Thoracic aorta endothelial cell (primary cell): Measurements from ENCODE around the genes SIPA1L1 and DPF3.

DNA sequence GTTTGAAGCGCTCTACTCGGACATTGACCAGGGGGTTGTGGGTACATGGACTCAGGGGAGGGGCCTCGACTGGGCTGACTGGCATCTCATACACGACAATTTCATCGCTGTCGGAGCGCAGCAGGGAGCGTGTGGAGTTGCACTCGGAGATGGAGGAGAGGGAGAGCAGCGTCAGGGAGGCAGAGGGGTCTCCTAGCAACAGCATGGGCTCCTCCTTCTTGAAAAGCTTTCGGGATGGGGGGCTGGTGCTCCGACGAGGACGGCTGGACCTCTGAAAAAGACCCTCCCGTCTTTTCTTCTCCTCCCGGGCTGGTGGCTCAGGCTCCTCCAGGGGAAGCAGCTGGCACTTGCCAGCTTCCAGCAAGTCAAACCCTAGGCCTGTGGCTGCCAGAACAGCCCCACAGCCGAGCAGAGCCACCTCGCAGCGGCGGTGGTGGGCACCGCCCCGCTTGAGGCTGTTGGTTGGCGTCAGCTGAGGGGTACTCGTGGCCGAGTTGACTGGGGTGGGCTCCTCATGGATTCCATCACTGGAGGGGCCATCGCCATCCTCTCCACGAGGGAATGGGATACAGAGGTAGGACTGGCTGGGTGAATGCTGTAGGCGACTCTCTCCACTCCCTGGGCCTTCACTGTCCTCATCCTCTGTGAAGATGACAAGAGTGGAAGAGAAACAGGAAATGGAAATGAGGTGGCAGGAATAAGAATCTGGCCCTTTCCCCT, 76.5 kb downstream of the MAP3K9 start:
- CAGE, long polyA plus RNA, result no peak

DNA sequence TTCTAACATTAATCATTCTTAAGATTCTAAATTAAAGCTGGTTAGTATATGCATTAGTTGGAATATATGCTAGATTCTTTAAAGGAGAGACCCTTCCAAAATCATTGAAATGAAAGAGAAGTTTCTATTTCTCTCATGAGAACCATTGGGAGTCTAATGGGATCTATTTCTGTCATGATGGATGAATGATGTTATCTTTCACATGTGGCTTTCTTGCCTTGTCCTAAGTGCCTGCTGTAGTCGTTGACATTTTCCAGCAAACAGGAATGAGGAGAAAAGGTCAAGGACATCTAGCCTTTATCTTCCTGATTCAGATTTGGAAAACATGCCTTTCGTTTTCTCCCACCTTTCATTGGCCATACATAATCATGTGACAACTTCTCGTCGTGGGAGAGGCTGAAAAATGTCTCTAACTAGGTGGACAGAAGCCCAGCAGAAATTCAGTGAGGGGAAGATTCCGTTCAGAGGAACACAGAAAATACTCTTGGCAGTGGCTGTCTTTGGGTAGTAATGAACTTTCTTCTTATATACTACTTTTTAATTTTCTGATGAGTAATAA, 94.5 kb downstream of the PCNX1 start:
- CAGE, long polyA plus RNA, result no peak

DNA sequence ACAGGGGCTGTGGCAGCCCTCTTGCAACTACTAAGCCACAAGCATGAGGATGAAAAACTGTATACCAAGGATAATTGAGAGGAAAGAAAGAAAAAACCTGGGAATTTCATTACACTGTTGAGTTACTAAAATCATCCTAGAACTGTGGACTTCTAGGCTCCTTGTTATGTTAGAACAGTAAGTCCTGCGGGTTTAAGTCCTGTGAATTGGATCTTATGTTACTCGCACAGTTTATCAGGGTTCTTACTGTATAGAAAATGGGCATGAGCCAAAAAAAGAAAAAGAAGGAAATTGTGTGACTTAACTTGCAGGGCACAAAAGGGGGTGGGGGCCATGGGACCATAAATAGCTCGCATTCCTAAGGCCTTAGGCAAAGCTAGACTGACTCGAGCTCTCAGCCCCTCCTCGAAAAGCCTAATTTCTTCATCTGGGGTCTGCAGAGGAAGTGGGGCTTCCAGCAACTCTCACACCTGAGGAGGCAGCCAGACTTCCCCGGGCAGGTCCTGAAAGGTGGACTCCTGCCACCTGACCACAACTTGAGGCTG, 132.7 kb upstream of the SIPA1L1 start:
- CAGE, long polyA plus RNA, result no peak

DNA sequence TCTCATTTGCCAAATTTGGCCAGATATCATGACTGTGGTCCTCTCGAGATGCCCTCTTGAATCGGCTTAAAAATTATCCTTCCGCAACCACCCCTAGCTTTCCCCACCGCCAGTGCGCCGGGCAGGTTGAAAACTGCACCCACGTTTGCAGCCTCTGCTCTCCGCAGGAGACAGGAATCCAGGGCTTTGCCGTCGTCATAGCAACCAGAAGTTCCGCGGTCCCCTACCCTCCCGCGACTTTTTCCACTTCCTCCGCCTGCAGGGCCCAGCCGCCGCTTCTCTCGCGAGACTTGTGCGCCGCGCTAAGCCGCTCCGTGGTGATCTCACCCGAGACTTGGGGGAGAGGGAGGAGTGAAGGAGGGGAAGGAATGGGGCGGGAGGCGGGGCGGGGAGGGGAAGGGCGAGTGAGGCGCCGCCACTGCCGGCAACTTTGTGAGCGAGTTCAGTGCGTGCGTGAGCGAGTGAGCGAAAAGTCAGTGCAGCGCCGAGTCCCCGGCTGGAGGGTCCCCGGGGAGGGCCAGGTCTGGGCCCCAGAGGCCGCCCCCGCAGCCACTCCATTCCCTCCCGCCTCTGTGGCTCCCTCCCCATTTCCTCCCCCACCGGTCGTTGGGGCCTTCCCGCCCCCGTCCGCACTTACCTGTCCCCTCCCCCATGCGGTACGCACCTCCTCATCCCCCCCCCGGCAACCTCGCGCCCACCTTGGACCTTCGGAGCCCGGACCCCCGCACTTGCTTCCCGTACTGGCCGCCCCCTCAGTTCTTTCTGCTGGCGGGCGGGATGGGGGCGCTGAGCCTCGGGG, at the start of gene SIPA1L1:
Gene SIPA1L1 (plus strand): TSS at position 445 of the 799 bp plus-strand sequence.
- CAGE, long polyA plus RNA, result no peak

- CAGE, long polyA plus RNA, result no peak
These were observed 30.2 kb downstream of the SIPA1L1 start for GRCh38 chr14:71350362-71350985.

- CAGE, long polyA plus RNA, result no peak
These were observed 277.6 kb downstream of the SIPA1L1 start for GRCh38 chr14:71597842-71598357.

DNA sequence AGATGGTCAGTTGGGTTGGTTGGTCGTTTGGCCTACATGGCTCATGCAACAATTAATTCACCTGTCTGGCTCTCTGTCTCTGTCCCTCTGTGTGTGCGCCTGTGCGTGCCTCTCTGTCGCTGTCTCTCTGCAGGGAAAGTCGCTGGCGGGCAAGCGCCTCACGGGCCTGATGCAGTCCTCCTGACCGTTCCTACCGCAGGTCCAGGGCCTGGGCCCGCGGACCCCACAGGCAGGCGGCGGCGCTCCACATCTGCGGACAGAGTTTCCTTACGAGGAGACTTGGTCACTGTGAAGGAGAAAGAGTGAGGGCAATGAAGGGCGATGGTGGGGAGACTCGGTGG, 331.6 kb downstream of the DPF3 start:
- CAGE, long polyA plus RNA, result no peak

- CAGE, long polyA plus RNA, result no peak
These were observed 328.7 kb downstream of the DPF3 start for GRCh38 chr14:72565154-72565691.

GRCh38 chr14:72679067-72679364, 214.9 kb downstream of the DPF3 start:
- CAGE, long polyA plus RNA, result no peak

DNA sequence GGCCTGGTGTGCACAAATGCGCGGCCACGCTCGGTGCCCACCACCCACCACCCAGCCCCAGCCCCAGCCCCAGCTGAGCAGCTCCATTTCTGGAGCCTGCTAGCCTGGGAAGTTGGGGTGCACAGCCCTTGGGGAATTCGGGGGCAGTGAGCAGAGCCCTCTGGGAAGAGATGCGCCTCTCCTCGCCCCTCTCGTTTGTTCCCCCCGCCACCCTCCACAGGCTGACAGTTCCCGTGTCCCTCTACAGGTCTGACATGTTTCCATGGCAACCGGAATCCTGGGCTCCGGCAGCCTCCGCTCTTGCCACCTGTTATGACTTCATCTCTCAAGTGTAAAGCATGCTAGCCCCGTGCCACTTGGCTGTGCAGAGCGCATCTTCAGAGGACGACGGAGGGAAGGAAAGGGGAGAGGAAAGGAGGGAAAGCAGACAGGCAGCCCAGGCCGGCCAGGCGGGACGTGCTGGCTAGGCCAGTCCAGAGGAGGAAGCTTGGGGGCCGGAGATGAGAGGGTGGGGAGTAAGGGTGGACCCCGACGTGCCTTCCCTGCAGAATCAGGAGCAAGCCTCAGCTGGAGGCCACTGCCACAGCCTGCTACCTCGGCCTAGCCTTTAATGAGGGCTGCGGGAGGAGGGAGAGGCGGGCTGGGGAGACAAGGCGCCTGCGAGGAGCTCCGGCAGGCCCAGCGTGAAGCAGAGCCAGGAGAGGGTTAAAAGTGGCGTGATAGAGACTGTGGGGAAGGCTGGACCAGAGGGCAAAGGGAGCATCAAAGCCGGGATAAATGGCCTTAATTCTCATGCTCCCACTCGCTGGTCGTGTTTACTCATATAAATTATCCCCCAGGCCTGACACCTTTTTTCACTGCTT, 214.3 kb downstream of the DPF3 start:
- CAGE, long polyA plus RNA, result no peak

GRCh38 chr14:72715142-72715657, 178.7 kb downstream of the DPF3 start:
- CAGE, long polyA plus RNA, result no peak

GRCh38 chr14:72753232-72753534, 140.7 kb downstream of the DPF3 start:
- CAGE, long polyA plus RNA, result no peak

DNA sequence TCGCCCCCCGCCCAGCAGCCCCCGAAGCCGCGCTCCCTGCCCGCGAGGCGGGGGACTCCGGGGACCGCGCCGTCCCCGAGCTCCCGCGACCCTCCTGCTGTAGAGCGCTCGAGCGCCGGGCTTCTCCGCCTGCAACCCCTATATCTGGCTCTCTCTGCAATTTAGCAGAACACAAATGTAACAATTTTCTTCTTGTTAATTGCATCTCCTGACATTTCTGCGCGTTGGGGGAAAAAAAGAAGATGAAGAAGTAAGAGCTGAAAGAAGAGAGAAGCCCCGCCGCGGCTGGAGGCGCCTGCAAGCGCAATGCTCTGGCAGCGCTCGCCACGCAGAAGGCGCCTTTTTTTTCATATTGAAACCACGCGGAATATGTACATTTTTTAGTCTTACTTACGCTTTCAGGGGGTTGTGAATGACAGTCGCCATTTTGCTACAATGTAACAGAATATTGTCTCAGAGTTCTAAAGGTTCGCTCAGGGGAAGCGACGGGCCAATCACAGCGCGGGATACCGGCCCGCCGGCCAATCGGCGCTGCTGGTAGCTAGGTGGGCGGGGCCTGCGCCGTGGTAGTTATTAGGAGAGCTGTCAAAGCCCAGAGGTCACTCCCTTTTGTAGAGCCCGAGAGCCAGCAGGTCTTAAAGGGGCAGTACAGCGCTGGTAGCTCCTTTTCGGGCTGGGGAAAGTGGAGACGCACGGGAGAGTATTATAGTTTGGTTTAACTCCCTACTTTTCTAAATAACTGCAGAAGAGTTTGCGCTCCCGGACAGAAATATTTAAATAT, at the start of gene DPF3:
Gene DPF3 (minus strand): TSS at position 439 of the 781 bp plus-strand sequence.
- CAGE, long polyA plus RNA, result no peak

GRCh38 chr14:73163239-73164313, 27.3 kb downstream of the PSEN1 start:
- CAGE, long polyA plus RNA, result no peak

GRCh38 chr14:73536262-73536487, 768 bp upstream of the ACOT1 start:
- CAGE, long polyA plus RNA, result no peak

- CAGE, long polyA plus RNA, result no peak
These were observed 559 bp downstream of the ACOT1 start for GRCh38 chr14:73537219-73538185.

- CAGE, long polyA plus RNA, result no peak
These were observed 2.3 kb downstream of the PNMA1 start for GRCh38 chr14:73711941-73712324.

DNA sequence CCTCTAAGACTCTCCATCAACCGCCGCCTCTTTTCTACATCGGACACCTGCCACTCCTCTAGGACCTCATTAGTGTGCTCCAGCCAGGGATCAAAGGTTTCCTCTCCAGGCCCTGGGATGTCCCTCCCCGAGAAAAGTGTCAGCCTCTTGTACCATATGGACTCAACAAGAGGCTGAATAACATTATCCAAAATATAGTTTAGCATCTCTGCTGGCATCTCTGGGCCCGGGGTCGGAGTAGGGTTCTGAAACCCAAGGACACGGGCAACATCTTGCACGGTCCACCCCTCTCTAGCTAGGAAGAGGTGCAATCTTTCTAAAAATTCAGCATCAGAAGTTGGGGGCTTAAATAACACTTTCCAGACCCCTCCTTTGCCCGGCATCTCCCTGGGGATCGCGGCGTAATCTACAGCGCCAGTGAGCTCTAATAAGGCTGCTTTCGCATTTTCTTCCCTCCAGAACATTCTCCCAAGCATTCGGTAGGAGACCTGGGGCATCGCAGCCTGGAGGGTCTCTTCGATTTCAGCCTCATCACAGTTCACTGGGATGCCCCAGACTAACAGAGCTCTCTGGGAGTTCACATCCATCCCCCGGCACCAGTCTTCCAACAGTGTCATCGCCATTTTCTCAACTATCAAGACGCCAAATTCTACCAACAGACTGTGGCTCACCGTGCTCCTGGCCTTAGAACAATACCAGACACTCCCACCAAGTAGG, 1.0 kb downstream of the PNMA1 start:
- CAGE, long polyA plus RNA, result no peak

DNA sequence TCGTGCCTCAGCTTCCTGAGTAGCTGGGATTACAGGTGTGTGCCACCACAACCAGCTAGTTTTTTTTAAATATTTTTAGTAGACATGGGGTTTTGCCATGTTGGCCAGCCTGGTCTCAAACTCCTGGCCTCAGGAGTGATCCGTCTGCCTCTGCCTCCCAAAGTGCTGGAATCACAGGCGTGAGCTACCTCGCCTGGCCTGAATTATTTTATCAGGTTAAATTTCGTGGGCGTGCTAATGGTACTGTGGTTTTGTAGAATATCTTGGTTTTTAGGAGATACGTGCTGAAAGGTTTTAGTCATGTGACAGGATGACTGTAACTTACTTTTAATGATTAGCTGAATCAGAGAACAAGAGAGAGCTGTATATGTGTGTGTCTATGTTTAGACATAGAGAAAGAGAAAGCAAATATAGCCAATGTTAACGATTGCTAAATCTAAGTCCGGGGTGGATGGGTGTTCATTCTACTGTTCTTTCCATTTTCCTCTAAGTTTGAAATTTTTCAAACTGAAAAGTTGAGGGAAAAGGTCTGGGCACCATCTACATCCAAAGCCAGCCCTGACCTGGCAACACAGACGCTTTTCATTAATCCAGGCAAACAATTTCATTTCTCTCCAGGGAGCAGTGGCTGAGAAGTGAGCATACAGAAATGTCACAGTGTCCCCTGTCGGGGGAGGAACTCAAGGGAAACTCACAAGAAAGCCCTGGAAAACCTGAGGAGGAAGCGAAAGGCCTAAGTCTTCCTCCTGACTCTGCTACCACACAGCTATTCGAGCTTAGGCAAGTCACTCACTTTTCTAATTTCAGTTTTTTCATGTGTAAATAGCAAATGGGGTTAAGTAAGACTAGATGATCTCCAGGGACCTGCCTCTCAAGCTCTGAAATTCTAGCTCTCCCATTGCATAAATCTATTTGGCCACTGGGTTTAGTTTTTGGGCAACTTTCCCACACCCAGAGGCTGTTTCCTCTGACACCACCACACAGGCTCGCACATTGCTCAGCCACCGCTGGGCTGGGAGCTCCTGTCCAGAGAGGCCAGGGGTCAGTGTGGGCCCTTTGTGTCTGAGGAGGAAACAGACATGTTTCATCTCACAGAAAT, 9.4 kb upstream of the PNMA1 start:
- CAGE, long polyA plus RNA, result no peak

DNA sequence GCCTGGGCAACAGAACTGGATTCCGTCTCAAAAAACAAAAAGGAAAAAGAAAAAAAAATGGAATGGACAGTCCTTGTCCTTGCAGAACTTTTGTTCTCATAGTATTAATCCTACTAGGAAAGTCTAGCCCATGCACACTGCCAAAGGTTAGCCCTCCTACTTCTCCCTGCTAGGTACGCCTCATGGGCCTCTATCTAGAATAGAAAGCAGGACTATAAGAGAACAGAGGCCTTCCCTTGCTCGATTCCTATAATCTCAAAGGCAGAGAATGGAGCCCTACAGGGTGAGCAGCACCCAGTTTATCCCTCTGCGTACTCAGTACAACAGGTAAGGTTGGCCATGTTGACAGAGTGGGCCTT, 16.7 kb upstream of the PNMA1 start:
- CAGE, long polyA plus RNA, result no peak